LNCaP clone FGC (cell line): ENCODE data around the gene IGF2BP3.

DNA sequence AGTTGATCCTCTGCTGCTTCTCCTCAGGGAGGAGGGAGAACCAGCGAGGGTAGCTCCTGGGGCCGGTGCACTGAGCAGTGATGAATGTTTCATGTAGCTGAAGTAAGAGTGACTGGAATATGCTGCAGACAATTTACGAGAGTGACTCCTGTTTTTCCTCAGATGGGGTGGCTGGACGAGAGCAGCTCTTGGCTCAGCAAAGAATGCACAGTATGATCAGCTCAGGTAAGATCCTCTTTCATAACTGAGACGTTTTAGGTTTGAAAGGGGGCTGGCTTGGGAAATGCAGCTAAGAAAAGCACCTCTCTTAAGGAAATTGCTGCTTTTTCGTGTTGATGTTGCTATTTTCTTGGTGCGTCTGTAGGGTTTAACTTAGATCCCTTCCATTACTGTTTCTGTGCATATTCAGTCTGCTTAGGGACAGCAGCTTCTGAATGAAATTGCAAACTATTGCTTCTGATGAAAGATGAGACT lies 588 bp downstream of the HDAC9 start:
- RRBS, 2 experiments: no CpG with 5 or more reads among the region's 7 CpGs

DNA sequence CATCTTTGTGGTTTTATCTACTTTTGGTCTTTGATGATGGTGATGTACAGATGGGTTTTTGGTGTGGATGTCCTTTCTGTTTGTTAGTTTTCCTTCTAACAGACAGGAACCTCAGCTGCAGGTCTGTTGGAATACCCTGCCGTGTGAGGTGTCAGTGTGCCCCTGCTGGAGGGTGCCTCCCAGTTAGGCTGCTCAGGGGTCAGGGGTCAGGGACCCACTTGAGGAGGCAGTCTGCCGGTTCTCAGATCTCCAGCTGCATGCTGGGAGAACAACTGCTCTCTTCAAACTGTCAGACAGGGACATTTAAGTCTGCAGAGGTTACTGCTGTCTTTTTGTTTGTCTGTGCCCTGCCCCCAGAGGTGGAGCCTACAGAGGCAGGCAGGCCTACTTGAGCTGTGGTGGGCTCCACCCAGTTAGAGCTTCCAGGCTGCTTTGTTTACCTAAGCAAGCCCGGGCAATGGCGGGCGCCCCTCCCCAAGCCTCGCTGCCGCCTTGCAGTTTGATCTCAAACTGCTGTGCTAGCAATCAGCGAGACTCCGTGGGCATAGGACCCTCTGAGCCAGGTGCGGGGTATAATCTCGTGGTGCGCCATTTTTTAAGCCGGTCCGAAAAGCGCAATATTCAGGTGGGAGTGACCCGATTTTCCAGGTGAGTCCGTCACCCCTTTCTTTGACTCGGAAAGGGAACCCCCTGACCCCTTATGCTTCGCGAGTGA lies 49.1 kb upstream of the FERD3L start:
- RRBS, 2 experiments: no CpG with 5 or more reads among the region's 20 CpGs

DNA sequence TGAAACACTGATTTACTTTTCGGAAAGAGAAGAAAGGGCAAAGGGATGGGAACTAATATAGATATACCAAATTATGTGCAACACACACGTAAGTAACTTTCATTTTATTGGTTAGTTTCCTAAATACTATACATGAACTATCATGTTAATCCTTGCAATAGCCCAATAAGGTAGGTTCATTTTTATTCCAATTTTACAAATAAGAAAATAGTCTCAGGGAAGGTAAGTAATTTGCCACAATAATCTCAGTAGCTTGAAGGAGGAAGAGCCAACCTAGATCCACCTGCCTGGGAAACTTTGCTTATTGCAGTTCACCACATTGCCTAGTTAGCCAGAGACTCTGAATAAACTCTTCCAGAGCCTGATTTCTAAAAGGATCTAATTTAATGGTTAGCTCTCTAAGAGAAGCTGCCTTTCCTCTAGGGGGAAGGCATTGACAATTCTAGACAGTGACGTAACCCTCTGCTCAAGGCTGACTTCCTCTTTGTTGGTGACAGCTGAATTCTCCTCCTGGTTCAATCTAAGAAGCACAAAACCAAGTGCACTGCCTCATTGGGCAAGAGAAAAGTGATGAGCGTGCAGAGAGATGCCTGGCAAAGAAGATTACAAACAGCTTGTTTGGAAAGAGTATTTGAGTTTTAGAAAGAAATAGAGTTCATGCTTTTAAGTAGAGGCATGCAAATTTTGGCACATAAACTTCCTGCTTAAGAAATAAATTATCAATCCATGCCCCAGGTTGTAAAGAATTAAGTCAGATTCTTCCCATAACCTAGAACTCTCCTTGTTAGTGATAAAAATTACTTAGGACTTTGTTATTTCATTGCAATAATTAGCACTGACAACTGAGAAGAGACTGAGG lies 102.8 kb downstream of the MACC1 start:
- RRBS, 2 experiments: no CpG with 5 or more reads among the region's 4 CpGs

GRCh38 chr7:20158094-20158758 lies 59.0 kb downstream of the MACC1 start:
- RRBS, 2 experiments: no CpG with 5 or more reads among the region's 2 CpGs

DNA sequence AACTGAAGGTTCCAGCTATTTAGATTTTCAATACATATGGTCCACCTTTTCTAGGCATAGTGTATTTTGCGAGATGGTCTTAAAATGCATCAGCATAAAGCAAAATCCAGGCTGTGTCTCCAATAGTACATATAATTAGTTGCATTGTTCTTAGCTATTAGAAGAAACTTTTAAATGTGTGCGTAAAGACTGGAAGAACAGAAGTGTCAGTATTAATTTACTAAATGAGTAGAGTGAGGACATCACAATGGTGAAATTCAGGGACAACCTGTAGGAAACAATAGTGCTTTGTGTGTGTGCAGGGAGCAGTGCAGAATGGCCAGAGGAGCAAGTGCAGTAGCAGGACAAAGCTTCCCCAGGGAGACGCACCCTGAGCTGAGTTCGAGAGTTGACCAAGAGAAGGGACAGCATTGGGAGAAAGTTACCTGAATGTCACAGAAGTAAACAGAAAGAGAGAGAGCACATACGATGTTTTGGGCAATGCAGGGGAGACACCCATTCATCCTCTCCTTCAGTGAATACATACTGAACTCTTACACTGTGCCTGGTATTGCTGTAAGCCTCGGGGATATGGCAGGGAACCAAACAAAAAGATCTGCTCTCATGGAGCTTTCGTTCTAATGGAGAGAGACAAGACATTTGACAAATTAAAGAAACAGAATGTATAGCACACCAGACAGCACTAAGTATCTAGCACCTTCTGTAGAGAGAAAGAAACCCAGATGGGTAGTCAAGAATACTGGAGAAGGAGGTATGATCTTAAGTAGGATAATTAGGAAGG lies 13.8 kb downstream of the ITGB8 start:
- RRBS, 2 experiments: no CpG with 5 or more reads among the region's 7 CpGs

- RRBS, 2 experiments: no CpG with 5 or more reads among the region's 7 CpGs
These were observed 107.8 kb downstream of the ITGB8 start for GRCh38 chr7:20438420-20439064.

DNA sequence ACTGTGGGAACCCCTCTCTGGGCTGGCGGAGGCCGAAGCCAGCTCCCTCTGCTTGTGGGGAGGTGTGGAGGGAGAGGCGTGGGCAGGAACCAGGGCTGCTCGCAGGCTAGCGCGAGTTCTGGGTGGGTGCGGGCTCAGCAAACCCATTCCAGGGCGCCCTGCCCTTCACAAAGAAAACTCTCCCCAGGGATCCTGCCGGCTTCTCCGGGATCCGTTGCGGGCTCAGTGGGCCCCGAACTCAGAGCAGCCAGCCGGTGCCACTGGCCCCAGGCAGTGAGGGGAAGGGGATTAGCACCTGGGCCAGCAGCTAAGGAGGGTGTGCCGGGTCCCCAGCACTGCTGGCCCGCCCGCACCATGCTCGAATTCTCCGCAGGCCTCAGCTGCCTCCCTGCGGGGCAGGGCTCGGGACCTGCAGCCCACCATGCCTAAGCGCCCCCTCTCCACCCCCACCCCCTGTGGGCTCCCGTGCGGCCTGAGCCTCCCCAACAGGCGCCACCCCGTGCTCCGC lies 144.6 kb upstream of the CDCA7L start:
- RRBS, 2 experiments: 63 to 75% methylated on average over 5 of the region's 27 CpGs

GRCh38 chr7:22096676-22097225 lies 151.1 kb upstream of the CDCA7L start:
- RRBS, 2 experiments: no CpG with 5 or more reads among the region's 16 CpGs

GRCh38 chr7:22192995-22194205 lies 163.6 kb downstream of the RAPGEF5 start:
- RRBS, 2 experiments: no CpG with 5 or more reads among the region's 29 CpGs

GRCh38 chr7:22329708-22330455 lies 27.1 kb downstream of the RAPGEF5 start:
- RRBS, 2 experiments: no CpG with 5 or more reads among the region's 5 CpGs

DNA sequence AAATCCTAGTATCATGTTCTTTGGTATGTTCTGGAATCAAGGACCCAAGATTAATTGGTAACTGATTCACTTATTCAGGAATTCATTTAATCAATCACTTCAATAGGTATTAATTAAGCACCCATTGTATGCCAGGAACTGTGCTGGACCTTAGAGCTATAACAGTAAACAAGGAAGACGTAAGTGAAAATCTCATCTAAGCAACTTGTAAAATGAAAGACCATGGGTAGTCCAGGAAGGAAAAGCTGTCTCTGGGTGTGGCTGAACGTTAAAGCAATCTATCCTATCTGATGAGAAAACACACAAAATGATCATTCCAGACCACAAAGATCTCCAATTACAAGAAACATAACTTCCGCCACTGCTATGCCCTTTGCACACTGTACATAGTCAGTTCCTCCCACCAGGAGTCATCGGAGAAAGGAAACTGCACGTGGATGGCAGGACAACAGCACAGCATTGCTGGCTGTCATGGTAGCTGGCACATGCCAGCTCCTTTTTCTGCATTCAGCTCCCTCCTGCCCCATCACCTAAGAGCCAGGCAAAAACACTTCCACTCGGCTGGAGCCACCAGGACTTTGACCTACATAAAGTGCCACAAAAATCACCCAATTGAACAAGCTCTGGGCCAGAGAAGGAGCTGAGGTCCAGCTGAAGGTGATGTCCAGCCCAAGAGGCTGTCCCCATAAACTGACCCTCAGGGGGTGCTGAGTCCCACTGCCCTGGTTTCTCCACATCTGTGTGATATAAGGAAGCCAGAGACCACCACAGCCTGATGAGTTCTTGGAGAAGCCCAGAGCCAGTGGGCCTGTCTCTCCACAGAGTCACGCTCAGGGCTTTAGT lies 56.5 kb downstream of the STEAP1B start:
- RRBS, 2 experiments: no CpG with 5 or more reads among the region's 7 CpGs

GRCh38 chr7:22661259-22662564 lies 65.3 kb upstream of the IL6 start:
- RRBS, 2 experiments: no CpG with 5 or more reads among the region's 4 CpGs

- RRBS, 2 experiments: no CpG with 5 or more reads among the region's 5 CpGs
These were observed 30.2 kb upstream of the IL6 start for GRCh38 chr7:22696643-22697316.

DNA sequence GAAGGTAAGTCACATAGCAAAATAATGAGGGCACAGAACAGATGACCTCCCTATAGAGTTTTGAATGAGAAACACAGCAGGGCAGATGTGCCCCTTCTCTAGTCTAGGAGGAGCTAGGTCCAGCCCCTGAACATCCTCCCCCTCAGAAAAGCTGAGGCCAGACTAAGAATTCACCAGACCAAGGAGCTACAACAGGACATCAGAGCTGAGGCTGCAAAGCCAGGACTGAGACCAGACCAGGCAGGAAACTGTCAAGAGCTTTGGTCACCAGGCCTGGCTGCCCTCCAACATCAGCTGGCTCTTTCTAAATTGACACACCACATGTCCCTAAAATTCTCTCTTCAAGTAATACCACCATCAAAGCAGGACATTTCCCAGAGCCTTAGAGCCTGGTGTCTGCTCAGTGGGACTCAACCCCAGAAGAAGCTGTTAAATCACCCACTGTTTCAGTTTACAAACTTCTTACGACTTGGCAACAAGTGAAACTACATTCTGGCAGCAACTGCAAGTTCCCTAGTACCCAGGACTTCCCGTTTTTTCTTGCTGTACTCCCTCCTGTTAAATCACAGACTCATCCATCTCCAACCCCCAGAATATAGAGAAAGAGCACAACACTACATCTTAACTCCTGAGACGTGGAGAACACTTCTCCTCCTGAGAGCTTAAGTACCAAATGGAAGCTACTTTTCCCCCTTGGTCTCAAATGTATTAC lies 3.8 kb upstream of the IL6 start:
- RRBS, 2 experiments: no CpG with 5 or more reads among the region's 3 CpGs

GRCh38 chr7:22731127-22731627 lies 4.2 kb downstream of the IL6 start:
- RRBS, 2 experiments: no CpG with 5 or more reads among the region's 4 CpGs

- RRBS, 2 experiments: no CpG with 5 or more reads among the region's 7 CpGs
These were observed 4.7 kb upstream of the HYCC1 start for GRCh38 chr7:23018443-23019197.

- RRBS, 2 experiments: no CpG with 5 or more reads among the region's 3 CpGs
These were observed 11.4 kb downstream of the MALSU1 start for GRCh38 chr7:23310445-23311047.

- RRBS, 2 experiments: no CpG with 5 or more reads among the region's 46 CpGs
These were observed at the start of gene IGF2BP3 for GRCh38 chr7:23470139-23471180. IGF2BP3 (minus strand) TSS chr7:23470491.

GRCh38 chr7:23490018-23490733 lies 19.9 kb upstream of the IGF2BP3 start:
- RRBS, 2 experiments: 93 to 97% methylated on average over 3 of the region's 33 CpGs

GRCh38 chr7:24572937-24573073 lies 447 bp upstream of the PALS2 start:
- RRBS, 2 experiments: under 1 to 1% methylated on average over 6 of the region's 11 CpGs